ENCODE measurements around a stretch of chr6.

- RRBS = no CpG with 5 or more reads among the region's 9 CpGs
These were observed 23.9 kb downstream of the ADTRP start for GRCh38 chr6:11754509-11755264.

- RRBS = no CpG with 5 or more reads among the region's 15 CpGs
These were observed 53.2 kb upstream of the ADTRP start for GRCh38 chr6:11831778-11832175.

DNA sequence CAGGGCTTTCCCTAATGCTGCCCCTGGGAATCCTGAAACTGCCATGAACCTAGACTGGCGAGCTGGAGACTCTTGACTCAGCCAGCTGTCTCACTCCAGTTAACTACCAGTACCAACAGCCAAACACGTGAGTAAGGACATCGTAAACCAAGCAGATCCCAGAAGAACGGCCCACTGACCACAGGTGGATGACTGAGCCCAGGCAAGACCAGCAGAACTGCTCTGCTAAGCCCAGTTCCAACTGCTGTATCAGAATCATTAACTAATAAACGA lies 72.9 kb upstream of the ADTRP start:
- RRBS = no CpG with 5 or more reads among the region's 5 CpGs

GRCh38 chr6:11868257-11868718 lies 89.7 kb upstream of the ADTRP start:
- RRBS = no CpG with 5 or more reads among the region's 8 CpGs

DNA sequence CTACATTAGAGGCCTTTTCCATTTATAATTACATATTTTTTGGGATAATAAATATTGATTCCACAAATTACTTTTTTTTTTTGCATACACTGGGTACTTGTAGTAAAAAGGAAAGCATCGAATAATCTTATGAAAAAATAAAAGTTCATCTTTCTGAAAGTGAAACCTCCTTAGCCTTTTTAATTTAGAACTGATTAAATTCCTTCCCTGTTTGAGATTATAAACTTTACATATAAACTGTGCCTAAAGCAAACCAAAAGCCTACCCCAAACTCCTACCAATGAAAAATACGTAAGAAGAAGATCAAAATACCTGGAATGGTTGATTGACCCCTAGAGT lies 75.0 kb upstream of the HIVEP1 start:
- RRBS = no CpG with 5 or more reads among the region's 2 CpGs

DNA sequence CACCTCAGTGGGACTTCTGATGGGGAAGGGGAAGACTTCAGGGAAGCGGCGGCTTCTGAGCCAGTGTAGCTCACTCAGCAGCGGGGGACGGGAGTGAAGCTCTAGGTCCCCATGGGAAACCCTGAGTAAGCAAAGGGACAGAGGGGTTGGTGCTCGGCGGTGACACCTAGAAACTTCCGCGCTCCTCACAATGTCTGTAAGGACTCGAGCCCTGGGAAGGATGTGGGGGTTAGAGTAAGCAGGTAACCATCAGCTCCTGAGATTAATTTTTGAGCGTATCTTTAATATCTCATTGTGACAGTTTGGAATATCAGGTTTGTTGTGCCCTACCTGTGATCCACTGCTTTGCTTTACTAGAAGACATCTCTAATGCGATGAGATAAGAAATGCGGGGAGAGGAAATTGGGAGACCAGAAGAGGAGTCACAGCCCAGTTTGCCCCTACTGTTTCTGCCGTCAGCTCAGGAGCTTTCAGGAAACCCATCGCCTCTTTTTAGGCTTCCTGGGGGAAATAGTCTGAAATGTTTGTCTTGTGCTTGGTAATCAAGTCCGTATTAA lies 7.1 kb downstream of the HIVEP1 start:
- RRBS = no CpG with 5 or more reads among the region's 15 CpGs

DNA sequence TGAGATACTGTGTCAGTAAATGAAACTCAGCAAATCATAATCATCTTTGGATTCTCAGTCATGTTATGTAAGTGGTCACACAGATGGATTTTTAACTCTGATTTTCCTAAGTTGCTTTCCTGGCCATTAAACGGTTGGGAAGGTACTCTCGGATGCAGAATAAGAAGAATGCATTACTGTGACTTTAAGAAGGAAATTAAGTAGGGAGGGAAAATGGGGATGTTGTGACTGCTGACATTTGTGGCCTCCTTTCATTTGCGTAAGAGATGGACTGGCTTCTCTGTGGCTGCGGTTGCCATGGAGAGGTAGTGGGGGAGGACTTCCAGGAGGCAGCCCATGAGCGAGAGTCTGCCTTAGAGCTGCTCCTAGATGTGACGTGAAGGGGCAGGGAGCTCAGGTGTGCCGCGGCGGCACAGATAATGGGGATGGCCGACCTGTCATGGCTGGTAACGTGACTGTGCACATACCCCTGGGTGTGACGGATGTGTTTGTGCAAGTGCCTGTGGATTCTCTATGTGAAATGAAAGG lies 48.6 kb downstream of the HIVEP1 start:
- RRBS = no CpG with 5 or more reads among the region's 12 CpGs

- RRBS = no CpG with 5 or more reads among the region's 2 CpGs
These were observed 91.1 kb downstream of the HIVEP1 start for GRCh38 chr6:12103201-12103583.

DNA sequence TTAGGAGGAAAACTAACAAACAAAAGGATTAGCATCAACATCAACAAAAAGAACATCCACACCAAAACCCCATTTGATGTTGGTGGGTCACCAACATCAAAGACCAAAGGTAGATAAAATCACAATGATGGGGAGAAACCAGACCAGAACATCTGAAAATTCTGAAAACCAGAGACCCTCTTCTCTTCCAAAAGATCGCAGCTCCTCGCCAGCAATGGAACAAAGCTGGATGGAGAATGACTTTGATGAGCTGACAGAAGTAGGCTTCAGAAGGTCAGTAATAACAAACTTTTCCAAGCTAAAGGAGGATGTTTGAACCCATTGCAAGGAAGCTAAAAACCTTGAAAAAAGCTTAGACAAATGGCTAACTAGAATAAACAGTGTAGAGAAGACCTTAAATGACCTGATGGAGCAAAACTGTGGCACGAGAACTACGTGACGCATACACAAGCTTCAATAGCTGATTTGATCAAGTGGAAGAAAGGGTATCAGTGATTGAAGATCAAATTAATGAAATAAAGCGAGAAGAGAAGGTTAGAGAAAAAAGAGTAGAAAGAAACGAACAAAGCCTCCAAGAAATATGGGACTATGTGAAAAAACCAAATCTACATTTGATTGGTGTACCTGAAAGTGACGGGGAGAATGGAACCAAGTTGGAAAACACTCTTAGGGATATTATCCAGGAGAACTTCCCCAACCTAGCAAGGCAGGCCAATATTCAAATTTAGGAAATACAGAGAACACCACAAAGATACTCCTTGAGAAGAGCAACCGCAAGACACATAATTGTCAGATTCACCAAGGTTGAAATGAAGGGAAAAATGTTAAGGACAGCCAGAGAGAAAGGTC lies 128.4 kb downstream of the HIVEP1 start:
- RRBS = no CpG with 5 or more reads among the region's 9 CpGs

DNA sequence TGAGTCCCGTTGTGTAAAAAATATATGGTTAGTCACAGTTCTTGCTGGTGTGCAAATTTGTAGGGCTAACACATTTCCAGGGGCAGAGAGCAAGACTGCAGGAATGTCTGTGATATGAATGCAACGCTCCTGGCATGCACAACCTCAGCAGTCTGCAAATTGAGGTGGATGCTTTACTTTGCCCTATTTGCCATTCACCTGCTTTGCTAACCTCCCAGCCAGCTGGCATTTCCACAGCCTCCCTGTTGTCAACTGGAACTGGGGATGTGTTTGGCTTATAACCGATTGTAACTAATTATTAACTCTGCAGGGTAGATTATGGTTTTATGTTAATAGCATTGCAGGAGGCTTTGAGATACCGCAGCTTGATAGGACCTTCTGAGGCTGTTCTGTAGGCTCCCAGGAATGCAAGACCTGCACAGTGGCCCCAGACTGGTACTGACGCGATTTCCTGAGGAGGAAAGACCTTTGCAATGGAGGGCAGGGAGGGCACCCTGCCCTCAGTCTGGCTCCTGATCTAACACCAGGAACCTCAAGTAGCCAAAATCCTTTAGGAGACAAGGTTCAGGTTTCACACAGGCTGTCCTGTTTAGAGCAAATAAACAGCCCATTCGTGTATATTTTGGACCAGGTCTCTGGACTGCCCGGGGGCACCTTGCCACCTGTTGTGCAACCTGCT lies 53.4 kb downstream of the EDN1 start:
- RRBS = no CpG with 5 or more reads among the region's 8 CpGs

DNA sequence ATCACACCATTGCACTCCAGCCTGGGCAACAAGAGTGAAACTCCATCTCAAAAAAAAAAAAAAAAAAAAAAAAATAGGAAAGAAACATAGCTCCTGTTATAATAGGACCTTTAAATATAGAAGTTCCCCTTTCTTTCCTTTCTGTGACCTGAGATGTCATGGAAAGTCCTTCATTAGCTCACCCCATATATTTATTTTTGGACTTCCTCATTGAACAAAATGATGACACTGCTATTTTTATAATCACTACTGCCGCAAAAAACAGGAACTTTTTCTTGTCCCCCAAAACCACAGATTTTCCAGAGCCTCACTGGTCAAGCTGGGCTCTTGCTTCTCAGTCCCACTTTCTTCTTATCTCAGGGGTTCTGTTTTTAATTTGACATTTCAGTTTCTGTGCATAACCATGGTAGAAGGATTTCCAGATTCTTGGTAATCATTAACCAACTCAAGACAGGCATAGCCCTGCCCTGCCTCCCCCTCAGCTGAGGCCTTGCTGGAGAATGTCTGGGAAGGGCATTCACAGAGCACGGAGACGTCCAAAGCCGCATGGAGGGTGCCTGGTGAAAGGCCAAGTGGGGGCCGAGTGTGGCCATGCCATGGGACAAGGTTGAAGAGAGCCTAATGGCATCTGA lies 73.5 kb downstream of the EDN1 start:
- RRBS = no CpG with 5 or more reads among the region's 5 CpGs

GRCh38 chr6:12595266-12595847 lies 121.2 kb upstream of the PHACTR1 start:
- RRBS = no CpG with 5 or more reads among the region's 10 CpGs

DNA sequence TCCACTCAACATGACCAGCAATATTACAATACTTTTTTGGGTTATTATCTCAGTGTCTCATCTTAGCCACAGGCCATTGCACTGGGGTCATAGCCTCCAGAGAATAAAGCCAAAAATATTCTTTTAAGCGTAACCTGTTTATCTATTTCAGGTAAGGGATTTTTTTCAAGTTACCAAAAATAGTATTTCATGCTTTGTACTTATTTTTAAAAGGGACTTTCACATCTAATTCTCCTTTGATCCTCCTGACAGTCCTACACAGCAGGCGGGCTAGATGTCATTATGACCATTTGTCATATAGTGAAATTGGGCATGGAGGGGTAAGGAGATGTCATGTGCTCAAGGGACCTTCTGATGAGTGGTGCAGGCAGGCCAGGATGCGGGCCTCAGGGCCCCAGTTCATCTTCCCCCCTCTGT lies 69.0 kb downstream of the TBC1D7 start:
- RRBS = no CpG with 5 or more reads among the region's 3 CpGs

- RRBS = no CpG with 5 or more reads among the region's 1 CpG
These were observed 66.8 kb downstream of the TBC1D7 start for GRCh38 chr6:13261342-13262052.

DNA sequence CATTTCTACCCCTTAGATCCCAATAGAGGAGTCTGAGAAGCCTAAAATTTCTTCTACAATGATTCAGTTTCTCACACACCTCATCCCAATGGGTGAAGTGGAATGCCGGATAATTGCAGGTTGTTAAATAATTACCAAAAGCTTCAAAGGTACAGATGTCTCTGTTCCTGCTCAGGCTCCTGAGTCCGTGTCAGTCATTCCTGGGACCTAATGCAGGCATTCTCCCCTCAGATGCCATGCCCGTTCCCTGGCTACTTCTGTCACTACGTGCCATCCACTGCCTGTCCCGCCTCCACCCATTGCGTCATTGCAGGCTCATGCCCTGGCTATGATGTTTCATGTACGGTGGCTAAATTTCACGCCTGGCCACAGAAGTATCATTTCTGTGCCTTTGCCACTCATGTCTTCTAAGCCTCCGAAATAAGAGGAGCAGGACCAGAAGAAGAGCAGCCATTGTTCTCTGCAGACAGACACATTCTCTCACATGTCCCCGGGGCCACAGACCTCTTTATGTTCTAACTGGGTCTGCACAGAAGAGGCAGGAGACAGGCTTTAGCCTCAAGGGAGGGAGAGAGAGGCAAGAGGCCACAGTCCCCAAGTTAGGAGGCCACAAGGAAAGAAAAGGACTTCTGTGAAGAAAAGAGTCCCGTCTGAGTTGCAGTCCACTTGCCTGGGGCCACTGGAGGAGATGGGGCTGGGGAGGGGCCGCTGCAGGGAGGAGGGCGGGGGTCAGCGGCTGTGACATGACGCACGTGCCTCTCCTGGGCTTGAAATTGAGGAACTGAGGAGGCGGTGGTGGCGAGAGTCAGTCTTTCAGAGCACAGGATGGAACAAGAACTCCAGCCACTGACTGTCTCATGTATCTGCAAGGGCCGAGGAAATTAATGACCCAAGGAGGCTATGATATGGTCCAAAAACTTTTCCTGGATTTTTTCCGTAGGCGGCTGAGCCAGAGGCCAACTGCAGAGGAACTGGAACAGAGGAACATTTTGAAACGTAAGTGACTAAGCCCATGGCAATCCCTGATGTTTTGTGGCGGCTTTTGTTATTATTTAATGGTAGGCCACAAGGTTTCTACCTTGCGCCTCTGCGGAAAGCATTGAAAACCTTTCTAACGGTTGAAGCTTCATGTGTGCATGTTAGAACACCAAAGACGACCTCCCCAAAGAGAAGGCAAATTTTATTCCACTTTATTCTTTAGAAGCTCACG lies 56.0 kb downstream of the TBC1D7 start:
- RRBS = no CpG with 5 or more reads among the region's 28 CpGs

GRCh38 chr6:13277862-13278514 lies 50.3 kb downstream of the TBC1D7 start:
- RRBS = no CpG with 5 or more reads among the region's 6 CpGs

- RRBS = no CpG with 5 or more reads among the region's 9 CpGs
These were observed 7.5 kb downstream of the GFOD1 start for GRCh38 chr6:13479659-13480636.

DNA sequence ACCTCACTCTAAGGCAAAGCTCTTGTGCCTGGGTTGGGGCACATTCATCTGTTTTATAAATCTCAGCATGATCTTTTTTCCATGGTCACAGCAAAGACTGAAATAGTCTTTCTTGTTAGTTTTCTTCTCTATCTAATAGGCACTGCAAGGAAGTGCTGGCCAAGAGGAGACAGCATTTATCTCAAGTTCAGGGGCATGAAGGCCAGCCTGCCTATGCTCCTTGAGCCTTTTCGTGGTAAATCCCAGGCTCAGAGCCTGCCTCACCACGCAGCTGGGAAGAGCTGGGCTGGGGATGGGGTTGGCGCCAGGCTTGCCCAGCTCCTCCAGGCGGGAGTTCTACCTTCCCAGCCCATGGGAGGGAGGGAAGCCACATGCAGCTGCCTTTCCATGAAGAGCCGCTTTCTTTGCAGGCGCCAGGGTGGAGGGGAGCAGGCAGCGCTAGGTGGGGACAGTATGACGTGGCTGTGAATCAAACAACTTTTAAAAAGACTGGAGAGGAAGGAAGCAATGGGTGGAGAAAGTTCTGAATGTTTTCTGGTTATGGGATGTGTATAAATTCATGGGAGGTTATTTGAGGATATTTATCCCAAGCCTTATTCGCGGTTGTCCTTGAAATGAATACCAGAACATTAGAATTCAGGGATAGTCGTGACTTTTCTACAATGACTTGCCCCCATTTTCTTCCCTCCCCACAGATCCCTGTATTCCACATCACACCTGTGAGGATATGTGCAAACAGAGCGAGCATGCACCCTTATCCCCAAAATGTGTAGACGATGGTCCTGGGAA lies 19.4 kb upstream of the SIRT5 start:
- RRBS = no CpG with 5 or more reads among the region's 13 CpGs

DNA sequence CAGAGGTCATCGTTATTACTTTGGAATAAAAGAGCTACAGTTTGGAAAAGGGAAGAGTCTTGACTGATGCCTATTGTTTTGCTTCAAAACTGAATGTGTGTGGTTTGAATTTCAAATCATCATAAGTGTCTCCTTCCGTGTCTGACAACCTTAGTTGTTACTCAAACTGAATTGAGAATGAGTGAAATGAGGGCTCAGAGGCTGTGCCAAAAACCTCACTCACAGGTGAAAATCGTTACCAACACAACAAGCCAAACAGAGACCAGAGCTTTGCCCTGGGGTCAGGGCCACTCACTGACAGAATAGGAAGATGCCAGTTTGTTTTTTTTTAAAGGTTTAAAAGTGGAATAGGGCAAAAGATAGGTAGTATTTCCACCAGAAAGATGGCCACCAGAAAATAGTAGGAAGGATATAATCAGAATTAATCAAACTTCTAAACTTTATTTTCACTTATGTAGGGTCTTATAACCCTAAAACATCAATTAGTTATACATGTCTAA lies 15.1 kb upstream of the SIRT5 start:
- RRBS = no CpG with 5 or more reads among the region's 3 CpGs

DNA sequence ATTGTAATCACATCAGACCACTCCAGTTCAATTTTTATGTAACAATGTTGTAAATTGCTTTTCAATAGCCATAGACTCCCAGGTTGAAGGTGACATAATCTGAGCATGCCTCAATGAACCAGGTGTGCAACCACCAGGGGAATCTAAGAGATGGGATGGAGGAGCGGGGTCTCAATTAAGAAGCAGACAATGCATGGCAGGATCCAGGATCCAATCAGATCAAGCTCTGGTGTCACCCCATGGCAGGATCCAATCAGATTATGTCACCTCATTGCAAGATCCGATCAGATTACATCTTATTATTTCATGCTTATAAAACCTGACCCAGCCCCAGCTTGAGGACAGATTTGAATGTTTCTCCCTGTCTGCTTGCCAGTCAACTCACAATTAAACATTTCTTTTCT lies 14.5 kb upstream of the SIRT5 start:
- RRBS = no CpG with 5 or more reads among the region's 2 CpGs

All from HTR-8/SVneo (cell line).